Skeletal muscle cell (primary cell): ENCODE results near the genes CRNN, LCE1E, LCE1B and IVL.

DNA sequence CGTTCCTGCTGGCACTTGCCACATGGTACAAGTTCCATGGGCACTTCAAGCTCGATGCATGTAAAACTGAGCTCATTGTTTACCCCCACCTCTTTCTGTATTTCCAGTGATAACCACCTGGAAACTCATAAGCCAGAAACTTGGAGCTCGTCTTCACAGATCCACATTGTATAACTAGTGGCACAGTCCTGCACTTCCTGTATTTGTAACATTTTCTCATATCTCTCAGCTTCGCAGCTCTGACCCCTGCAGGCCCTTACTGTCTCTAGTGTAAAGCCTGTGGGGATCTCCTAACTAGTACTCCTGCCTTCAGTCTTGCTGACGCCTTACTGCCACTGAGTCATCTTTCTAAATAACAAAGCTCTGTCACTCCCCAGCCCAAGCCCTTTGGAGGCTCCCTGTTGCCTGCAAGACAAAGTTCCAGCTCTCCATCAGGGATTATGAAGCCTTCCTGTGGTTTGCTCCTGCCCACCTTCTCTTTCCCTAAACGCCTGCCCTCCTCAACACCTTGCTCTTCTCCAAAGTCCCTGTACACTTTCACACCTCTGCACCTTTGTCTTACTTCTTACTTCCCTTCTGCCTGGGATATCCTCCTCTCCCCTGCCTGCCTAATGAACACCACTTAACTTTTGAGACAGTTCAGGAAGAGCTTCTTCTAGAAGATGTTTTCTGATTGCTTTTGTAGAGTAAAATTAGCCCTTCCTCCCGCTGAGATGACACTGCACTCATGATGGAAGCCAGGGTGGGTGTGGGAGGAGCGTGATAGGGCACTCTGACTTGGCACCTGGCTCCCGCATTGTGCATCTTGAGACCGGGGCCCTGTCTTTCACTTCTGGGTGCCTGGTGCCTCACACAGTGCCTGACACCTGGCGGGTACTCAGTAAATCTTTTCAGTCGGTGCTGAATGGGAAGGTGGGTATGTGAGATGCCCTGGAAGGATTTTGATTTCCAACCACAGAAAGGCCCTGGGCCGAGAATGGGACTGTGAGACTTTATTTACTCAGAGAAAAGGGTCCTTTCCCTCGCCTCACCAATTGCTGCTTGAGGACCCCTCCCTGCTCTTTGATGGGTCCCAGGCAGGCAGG is 6.8 kb upstream of the C2CD4D start:
- RRBS: no CpG with 5 or more reads among the region's 14 CpGs

DNA sequence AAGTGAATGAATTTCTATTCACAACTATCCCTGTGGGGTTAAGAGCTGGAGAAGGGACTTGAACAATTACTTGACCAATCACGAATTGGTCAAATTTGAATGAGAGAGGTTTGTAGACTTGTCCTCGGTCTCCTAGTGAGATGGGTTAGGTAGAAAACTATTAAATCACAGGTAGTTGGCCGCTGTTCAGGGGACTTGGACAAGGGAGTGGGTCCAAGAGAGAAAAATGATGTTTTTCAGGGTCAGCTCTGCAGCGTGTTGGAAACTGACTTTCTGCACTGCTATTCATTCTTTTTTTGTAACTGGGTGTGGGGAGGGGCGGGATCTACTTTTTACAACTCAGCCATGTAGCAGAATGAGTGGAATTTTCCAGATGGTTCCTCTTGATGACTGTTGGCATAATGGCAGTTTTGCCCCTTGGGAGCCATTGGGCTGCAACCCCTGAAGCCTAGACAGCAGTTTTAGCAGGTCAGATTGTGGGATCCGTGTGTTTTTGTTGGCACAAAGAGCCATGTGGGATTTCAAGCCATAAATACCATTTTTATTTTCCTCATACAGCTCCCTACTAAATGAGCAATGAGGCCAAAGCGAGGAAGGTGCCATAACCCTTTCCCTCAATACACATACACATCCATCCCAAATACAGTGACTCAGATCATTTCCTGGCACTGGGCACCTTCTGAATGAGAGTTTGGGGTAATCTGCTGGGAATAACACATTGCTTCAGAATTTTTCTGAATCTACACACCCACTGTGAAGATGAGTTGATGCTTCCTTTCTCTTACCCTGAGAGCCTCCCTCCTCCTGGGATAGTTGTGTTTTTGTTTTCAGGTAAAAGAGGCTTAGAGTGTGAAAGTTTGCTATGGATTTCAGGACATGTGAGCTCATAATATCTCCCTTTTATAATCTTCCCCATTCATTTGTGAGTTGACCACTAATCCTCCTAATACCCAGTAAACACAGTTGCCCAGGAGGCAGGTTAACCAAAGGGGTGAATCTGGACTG is 13.3 kb downstream of the S100A10 start:
- RRBS: no CpG with 5 or more reads among the region's 7 CpGs

GRCh38 chr1:152032309-152032785 is 4.5 kb downstream of the S100A11 start:
- RRBS: no CpG with 5 or more reads among the region's 1 CpG

GRCh38 chr1:152038101-152038753 is 1.4 kb upstream of the S100A11 start:
- RRBS: no CpG with 5 or more reads among the region's 5 CpGs

- RRBS: 88% methylated on average over 4 of the region's 22 CpGs
Observed at GRCh38 chr1:152313234-152313744, 11.8 kb downstream of the FLG start.

- RRBS: no CpG with 5 or more reads among the region's 5 CpGs
Observed at GRCh38 chr1:152399246-152399789, 14.7 kb downstream of the CRNN start.

GRCh38 chr1:152414024-152414497 is at the start of gene CRNN:
Gene CRNN, minus strand, starts transcription at chr1:152414263.
- RRBS: no CpG with 5 or more reads among the region's 2 CpGs

DNA sequence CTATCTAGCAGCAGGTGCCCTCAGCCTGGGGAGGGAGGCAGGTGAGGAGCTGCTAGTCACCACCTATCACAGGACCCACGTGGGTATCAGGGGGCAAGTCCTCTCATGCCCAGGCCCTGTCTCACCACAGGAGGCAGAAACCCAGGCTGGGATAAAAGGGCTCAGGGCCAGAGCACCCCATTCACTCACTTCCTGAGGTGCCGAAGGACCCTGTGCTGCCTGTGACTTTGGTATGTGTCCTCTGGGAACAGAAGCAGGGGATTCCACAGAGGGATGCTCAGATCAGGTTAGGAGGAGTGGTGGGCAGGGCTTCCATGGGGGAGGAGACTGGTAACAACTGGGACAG is at the start of gene LCE1E:
Gene LCE1E, plus strand, starts transcription at position 180 of the 346 bp plus-strand sequence.
- RRBS: no CpG with 5 or more reads among the region's 2 CpGs

- RRBS: no CpG with 5 or more reads among the region's 2 CpGs
Observed at GRCh38 chr1:152811560-152812150, at the start of gene LCE1B. Gene LCE1B, plus strand, starts transcription at chr1:152811971.

GRCh38 chr1:152908064-152908726 is at the start of gene IVL:
Gene IVL, plus strand, starts transcription at chr1:152908546.
- RRBS: no CpG with 5 or more reads among the region's 4 CpGs

- RRBS: no CpG with 5 or more reads among the region's 2 CpGs
Observed at GRCh38 chr1:153188086-153188483, 15.1 kb upstream of the LELP1 start.

DNA sequence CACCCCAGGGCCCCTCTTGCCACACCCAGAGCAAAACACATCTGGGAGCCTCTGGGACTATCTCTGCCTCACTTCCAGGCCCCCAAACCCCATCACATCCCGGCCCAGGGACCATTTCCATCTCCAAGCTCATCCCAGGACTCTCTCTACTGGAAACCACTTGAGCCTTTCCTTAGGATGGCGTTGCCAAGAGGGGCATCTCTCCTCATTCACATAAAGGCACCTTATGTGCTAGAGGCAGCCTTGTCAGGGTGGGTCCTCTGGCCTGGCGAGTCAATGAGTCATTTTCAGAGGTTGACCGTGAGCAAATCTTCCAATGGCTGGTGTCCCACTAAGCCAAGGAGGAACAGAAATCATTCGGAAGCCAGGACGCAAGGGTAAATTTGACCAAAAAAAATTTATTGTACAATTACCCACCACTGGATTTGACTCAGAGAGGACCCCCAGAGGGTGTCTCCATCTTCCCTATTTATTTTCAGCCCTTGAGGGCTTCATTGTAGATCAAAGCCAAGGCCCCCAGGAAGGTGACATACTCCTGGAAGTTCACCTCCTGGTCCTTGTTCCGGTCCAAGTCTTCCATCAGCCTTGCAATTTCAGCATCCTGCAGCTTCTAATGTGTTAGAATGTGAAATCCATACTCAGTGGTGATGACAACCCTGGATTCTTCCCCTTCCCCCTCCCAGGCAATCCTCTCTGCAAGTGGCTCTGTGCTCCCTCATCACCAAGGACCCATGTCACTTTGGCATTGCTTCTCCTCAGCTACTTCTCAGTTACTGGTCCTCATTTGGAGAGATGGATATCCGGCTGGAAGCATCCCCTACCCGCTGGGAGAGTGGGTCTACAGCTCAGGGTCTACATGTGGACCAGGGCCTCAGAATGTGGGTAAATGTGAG is 1.3 kb downstream of the S100A6 start:
- RRBS: no CpG with 5 or more reads among the region's 9 CpGs

GRCh38 chr1:153641782-153642540 is 8.1 kb downstream of the CHTOP start:
- RRBS: no CpG with 5 or more reads among the region's 12 CpGs

GRCh38 chr1:153683306-153683948 is 4.9 kb downstream of the NPR1 start:
- RRBS: no CpG with 5 or more reads among the region's 8 CpGs

DNA sequence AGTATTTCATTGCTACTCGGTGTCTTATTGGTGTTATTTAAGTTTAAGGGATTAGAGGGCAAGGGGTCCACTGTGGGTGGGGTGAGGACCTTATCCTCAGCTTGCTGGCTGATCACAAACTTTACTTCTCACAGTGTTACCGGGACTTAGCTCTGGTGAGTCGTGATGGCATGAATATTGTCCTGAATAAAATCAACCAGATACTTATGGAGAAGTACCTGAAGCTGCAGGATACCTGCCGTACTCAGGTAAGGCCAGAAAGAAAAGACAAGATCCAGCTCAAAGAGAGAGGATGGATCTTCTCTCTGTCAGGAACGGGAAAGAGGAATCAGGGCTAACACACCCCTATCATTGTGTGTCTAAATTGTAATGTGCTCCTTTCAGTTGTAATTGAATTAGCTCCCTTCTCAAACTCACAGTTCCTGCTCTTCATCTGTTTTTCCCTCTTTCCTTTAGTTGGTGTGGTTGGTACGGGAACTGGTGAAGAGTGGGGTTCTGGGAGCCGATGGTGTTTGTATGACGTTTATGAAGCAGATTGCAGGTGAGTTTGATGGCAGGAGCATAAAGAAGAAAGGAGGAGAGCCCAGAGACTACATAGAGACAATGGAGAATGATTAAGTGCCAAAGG is 19.1 kb downstream of the INTS3 start:
- RRBS: no CpG with 5 or more reads among the region's 8 CpGs

- RRBS: no CpG with 5 or more reads among the region's 13 CpGs
Observed at GRCh38 chr1:153751795-153753186, 22.9 kb upstream of the SLC27A3 start.

DNA sequence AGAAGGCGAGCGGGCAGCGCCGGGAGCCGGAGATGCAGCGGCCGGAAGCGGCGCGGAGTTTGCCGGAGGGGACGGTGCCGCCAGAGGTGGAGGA is 521 bp downstream of the SLC27A3 start:
- RRBS: no CpG with 5 or more reads among the region's 13 CpGs

- RRBS: no CpG with 5 or more reads among the region's 3 CpGs
Observed at GRCh38 chr1:153802585-153802913, 27.3 kb downstream of the SLC27A3 start.

DNA sequence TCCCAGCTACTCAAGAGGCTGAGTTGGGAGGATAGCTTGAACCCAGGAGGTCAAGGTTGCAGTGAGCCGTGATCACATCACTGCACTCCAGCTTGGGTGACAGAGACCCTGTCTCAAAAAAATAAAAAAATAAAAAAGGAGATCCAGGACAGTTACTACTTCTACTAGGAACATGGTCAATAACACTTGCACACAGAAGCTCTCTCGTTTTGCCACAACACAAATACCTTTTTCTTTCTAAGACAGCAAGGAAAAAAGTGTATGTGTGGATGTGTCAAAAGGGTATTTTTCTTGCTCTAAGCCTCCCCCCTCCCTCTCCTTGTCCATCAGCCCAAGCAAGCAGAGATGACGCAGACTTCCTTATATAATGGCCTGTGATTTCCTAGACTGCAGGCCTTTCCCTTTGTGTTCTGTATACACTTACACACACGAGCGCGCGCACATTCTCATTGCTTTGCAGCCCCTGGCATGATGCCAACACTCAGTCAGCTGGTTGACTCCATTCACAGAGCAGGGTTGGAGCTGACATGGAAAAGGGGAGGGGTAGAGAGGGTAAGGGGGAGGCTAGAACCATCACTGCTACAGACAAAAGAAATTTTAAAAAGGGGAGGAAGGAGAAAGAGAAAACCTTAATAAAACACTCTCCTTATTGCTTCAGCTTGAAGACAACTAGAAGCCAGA is 41.9 kb downstream of the GATAD2B start:
- RRBS: no CpG with 5 or more reads among the region's 7 CpGs

DNA sequence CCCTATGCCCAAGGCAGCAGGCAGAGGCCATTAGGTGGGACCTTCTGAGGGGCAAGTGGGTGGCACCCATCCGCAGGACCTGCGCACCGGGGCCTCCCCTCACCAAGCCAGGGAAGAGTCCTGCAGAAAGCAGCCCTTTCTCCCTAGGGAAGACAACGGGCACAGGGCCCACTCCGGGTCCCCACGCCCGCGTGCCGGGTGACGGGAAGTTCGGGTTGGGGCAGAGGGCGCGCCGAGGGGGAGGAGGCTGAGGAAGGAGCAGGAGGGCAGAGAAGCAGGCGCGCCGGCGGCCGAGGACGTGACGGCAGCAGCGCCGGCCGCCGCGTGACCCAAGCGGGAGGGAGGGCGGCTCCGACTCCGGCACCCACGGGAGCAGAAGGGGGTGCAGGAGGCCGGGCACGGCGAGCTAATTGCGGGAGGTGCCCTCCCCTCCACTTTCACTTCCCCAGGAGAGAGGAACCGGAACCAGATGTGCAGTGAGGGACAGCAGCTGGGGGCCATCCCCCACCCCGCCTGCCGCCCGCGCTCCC is 730 bp downstream of the DENND4B start:
- RRBS: under 1% methylated on average over 21 of the region's 40 CpGs